LHCN-M2 (cell line): ENCODE measurements around a stretch of chr12.

DNA sequence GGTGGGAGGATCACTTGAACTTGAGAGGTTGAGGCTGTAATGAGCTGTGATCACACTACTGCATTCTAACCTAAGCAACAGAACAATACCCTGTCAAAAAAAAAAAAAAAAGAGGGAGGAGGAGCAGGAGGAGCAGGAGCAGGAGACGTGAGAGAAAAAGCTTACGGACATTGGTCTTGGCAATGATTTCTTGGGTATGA is 63.9 kb downstream of the RIC8B start:
- RAMPAGE, long total RNA, result no peak

DNA sequence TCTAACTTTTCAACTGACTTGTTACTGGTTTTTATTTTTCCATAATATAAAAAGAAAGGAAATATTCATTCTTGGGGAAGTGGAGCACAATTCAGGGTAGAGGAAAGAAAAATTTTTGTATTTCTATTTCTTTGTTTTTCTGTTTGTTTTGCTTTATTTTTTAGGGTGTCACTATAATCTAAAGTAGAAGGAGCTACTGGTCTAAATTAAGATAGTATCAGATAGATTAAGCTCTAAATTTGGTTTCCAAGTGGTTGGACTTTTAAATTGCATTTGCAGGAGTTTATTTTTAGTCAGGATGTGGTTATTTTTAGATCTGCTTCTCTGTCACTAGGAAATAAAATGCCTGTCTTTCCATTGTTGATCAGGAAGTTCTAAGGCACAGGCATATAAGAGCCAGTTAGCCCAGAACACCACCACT is 66.9 kb downstream of the RIC8B start:
- RAMPAGE, long total RNA, result no peak

- RAMPAGE, long total RNA, result no peak
Observed at GRCh38 chr12:106956499-106956960, 823 bp downstream of the TMEM263 start.

DNA sequence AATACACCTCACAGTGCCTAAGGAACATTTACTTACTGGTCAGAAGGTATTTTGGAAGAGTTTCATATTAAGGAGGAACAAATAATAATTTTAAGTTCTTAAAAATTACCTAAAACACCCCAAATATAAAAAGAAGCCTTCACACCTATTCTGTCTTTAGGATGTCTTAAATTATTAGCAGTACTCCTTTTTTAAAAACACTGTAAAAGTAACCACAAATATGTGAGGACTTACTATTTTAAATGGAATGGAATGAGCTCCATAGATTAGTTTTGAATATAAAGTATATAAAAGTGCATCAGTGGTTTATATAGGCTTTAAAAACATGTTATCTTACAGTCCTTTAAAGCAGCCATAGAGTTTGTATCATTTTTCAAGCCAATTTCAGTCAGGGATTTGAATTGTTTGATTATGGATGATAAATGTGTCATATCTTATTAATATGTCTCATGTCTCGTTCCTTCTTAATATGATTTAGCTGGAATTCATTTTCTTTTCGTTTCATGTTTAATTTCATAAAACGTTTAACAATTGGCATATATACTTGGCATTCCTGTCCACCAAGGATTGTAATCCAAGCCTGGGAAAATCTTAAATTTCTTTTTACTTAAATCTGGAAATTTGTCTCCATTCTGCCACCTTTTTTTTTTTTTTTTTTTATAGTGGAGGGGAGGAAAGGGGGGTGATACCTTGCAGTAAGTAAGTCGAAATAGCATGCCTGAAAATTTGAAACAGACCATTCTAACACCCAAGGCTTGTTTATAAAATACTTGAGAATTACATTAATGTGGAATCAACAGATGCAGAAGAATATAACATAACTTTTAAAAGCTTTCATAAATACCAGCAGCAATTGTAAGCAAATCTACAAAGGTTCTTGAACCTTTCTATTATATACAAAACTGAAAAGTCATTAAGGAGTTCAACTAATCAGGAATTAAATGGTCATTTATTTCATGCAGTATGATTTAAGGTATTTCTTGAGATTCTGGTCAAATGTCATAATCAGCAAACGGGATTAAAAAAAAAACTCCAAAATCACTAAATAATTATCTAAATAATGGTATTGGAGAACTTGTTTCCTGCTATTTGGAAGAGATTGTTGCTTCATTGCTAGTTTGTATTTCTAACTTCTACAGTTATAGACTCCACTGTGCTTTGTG is 14.3 kb downstream of the MTERF2 start:
- RAMPAGE, long total RNA, result no peak

- RAMPAGE, long total RNA, result no peak
Observed at GRCh38 chr12:107178950-107179188, 85.5 kb upstream of the CRY1 start.

DNA sequence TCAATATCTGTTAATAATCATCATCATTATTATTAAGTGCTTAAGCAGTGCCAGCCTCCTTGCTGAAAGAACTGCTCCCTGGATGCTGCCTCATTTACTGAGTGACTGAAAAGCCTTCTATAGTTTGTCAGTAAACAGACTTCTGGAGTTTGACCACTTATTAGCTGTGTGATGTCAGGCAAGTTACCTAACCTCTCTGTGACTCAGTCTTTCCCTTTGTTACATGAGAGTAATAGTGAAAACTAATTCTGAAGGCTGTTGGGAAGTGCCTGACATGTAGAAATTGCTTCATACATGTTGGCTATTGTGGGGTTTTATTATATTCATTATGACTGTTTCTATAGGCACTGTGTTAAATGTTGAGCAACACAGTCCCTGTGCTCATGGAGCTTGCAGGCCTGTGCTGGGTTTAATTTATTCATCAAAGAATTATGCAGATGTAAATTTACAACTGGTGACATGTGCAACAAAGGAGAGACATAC is 11.3 kb downstream of the ABTB3 start:
- RAMPAGE, long total RNA, result no peak

DNA sequence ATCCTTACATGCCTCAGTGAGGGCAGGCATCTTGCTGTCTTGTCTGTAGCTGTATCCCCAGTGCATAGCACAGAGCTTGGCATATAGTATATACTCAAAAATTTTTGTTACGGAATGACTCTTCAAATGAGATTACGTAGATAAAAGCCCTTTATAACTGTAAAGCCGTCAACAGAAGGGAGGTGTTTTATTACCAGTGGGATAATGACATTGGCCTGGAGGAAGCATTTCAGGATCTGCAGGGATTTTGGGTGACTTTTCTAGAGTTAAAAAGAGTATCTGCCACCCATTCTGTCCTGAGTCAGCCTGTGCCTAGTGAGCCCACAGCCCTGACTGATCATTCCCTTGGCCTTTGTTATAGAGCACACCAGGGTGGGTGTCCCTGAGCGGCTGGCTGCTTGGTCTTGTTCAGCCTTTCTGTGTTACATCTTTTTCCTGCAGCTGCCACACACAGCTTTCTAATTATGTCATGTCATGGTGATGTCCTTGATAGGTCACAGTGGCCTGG is 68.2 kb downstream of the ABTB3 start:
- RAMPAGE, long total RNA, result no peak

- RAMPAGE, long total RNA, result no peak
Observed at GRCh38 chr12:107492394-107493309, 174.4 kb downstream of the ABTB3 start.

GRCh38 chr12:107780291-107780754 is 5.8 kb downstream of the ASCL4 start:
- RAMPAGE, long total RNA, result no peak

GRCh38 chr12:108133438-108133971 is 4.4 kb downstream of the WSCD2 start:
- RAMPAGE, long total RNA, result no peak

- RAMPAGE, long total RNA, result no peak
Observed at GRCh38 chr12:108565718-108566350, 3.4 kb downstream of the ISCU start.

DNA sequence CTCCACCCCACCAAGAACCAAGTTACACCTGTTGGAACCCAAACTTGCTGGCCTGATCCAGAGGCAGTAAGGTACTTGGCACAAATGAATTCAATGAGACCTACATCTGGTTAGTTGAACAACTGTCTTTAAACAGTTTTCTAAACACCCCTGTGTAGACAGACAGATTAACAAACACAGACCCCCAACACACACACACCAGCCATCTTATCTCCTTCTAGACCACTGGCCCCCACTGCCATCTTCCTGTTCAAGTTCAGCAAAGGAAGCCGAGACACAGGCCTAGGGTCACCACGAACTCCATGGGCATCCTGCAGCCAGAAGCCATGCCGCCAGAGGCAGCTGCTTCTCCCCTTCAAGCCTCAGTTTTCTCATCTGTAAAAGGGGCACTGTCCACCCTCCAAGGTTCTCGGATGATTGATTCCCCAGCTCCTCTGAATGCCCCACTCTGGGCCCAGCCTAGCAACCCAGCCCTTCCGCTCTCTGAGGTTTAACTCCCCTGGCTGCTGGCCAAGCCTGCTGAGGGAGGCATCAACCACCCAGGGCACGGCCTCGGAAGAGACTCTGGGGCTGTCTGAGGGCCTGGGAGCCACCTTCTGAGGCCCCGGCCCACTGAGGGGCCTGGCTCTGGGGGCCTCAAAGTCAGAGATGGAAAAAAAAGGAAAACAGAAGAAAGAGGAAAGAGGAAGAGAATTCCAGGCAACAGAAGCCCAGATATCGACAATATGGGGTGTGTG is 1.9 kb downstream of the SELPLG start:
- RAMPAGE, long total RNA, result no peak

- RAMPAGE, long total RNA, result no peak
Observed at GRCh38 chr12:108638128-108638984, 4.7 kb upstream of the SELPLG start.

- RAMPAGE, long total RNA, result no peak
Observed at GRCh38 chr12:108666277-108667165, 32.8 kb upstream of the SELPLG start.

DNA sequence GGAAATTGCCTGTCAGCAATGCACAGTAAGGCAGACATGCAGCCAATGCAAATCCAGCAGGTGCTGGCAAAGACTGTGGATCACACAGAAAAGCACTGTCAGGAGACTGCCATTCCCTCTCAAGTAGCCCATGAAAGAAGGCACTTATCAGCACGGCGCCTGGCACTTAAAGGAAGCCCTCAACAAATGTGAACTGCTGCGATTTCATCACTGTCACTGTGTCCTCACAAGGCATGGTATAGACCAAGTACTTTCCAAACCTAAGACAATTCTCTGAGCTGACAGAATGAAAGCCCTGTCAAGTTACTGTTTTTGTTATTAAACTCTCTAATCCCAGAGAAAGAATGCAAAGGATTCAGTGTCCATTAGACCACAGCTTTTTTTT is 38.9 kb downstream of the CORO1C start:
- RAMPAGE, long total RNA, result no peak

GRCh38 chr12:108700836-108701690 is 30.3 kb downstream of the CORO1C start:
- RAMPAGE, long total RNA, result no peak

DNA sequence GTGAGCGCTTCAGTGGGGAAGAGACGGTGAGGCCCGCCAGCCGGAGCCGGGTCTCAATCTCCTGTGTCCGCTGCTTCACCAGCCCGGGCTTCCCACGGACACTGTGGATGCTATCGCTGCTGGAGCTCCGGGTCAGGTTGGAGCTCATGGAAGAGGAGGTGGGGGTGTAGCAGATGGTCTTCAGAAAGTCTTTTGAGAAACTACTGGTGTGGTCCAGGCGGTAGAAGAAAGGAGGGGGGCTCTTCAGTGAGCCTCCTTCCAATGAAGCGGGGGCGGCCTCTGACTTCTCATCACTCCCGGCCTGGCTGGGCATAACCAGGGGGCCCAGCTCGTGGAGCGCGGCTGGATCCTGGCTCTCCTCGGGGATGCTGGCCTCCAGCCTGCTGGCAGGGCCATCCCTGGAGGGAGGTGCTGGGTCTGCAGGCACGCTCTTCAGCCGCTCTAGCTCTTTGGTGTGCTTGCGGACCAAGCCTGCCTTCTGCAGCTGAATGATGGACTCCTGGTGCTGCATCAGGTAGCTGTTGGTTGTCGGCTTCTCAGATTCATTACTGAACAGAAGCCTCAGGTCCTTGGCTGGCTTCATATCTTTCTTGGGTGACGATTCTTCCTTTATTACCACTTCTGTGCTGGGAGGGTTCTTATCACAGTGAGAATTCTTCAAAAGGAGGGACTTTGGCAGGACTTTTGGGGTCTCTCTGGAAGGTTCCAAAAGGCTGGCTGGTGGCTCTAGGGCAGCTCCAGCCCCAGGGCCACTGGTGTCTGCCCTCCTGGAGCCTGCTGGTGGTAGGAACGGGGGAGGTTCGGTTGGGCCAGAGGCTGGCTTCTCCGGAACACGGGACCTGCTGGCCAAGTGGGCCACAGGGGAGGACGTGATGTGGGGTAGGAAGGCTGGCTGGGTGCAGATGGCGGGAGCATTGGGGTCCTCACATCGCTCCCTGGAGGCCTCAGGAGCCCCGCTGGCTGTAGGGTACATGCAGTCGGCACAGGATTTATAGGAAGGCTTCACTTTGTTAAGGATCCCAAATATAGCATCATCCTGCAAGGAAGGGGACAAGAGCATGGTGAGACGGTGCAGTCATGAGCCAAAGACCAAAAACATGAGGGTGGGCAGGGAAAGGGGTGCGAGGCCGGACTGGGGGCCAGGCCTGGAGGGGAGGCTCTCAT is 57.3 kb upstream of the CORO1C start:
- RAMPAGE, long total RNA, result no peak

DNA sequence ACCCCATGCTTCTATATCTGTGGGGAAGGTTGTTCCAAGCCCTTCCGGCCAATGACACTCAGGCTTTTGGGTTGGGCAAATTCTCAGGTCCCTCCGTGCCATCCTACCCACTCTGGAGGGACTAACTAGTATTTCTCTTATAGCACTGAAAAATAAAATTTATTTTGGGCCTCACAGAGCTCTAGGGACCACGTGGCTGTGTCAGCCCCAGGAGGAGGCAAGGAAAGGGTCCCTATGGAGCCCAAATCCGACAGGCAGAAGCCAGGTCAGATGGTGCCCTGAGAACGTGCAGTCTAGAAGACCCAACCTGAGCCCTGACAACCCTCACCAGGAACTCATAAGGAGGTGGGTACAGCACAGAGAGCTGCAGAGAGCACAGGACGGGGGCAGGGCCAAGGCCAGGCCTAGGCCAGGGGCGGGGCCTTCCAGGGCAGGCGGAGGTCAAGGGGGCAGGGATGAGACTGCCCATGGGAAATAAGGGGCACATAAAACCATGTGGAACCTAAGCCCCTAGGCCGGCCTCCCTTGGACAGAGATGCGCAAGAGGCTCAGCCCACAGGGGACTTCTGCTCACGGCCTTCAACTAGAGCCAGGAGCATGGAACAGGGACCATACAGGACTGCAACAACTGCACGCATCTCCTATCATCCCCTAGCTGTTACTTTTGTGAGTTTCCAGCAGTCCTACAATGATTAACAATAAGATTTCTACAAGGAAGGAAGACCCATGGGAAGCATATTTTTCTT is 45.1 kb downstream of the SSH1 start:
- RAMPAGE, long total RNA, result no peak

DNA sequence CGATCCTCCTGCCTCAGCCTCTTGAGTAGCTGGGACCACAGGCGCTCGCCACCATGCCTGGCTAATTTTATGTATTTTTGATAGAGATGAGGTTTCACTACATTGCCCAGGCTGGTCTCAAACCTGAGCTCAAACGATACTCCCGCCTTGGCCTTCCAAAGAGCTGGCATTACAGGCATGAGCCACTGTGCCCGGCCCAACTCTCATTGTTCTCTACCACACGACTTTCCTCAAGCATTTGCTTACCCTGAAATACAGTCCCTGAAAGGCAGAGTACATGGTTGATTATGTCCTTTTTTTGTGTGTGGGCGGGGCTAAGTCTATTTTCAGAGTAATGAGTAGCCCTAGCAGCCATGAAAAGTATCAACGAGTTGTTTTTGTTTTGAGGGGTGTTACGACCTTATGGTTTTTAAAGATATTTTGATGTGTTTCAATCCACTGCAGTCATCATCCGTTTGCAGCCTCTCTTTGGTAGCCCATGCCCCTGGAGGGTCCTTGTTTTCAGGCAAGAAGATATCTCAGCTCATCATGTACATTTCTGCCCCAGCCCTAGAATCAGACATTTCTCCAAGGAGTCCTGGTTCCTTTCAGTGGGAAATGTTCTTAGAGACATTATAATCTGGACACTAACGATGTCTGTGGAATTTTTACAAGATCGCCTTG is 8.6 kb downstream of the ACACB start:
- RAMPAGE, long total RNA, result no peak

- RAMPAGE, long total RNA, result no peak
Observed at GRCh38 chr12:109132452-109133159, 16.2 kb downstream of the ACACB start.